CD14-positive monocyte (primary cell): ENCODE measurements around the genes RAP1B, SLC35E3 and THAP2.

- CAGE, long polyA plus RNA, result no peak
Observed at GRCh38 chr12:68610308-68611077, at the start of gene RAP1B. TSS of gene RAP1B (plus strand) at chr12:68610899.

DNA sequence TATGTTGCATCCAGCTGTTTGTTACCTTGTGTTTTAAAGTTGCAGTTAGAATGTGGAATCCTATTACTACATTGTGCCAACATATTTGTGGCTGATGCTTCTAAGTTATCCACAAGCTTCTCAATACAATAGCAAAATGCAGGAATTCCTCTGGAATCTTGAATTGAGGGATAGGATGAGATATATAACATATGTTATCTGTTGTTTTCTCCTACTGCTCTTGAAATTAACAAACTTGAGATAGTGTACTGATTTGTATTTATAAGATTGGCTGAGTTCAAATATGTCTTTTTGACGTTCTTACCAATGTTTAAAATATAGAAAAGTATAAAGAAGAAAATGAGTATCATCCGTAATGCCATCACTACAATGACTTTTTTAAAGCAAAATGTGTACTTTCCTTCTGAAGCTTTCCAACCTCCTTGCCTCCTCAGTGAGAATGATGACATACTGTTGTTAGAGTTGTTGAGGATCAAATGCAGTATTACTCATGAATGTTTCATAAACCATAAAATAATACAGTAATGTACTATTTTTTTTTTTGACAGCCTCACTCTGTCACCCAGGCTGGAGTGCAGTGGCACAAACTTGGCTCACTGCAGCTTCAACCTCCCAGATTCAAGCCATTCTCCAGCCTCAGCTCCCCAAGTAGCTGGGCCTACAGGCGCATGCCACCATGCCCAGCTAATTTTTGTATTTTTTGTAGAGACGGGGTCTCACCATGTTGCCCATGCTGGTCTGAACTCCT is 6.7 kb downstream of the RAP1B start:
- CAGE, long polyA plus RNA, result no peak

DNA sequence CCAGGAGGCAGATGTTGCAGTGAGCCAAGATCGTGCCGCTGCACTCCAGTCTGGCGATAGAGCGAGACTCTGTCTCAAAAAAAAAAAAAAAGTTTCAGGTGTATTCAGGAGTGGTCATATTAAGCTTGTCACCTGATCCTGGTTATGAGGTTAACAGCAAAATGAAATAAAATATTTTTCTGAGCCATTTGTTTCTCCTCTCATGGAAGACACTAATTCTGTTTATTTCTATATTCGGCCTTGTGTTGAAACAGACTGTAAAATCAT is 15.1 kb downstream of the RAP1B start:
- CAGE, long polyA plus RNA, result no peak

- CAGE, long polyA plus RNA, result no peak
Observed at GRCh38 chr12:68626352-68627391, 16.0 kb downstream of the RAP1B start.

DNA sequence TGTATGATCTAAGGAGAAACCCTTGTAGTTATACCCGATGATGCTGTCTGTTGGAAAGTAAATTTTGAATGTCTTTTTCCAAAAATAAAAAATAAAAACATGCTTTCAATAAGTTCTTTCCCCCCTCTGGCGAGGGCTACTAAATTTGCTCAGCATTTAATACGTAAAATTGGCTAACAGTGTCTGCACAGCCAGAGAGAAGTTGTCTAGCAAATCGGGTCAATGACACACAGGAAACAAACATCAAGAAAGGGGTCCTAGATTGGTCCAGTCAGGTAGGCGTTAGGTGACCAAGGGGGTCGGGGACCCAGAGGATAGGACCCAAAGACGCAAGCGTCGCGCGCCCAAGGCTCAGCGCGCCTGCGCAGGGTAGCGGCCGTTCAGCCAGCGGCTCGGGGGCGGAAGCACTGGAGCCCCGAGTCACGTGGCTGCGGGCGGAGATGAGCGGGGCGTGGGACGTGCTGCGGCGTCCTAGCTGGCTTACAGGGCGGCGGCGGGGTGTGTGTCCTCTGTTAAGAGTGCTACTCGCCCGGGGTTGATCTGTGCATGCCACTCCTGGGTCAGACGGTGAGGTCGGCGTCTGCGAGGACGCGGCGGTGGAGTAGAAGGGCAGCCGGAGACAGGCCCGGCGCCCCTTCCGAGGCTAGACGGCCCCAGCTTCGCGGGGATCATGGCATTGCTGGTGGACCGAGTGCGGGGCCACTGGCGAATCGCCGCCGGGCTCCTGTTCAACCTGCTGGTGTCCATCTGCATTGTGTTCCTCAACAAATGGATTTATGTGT is at the start of gene SLC35E3:
TSS of gene SLC35E3 (plus strand) at position 469 of the 782 bp plus-strand sequence.
- CAGE, long polyA plus RNA, result no peak

DNA sequence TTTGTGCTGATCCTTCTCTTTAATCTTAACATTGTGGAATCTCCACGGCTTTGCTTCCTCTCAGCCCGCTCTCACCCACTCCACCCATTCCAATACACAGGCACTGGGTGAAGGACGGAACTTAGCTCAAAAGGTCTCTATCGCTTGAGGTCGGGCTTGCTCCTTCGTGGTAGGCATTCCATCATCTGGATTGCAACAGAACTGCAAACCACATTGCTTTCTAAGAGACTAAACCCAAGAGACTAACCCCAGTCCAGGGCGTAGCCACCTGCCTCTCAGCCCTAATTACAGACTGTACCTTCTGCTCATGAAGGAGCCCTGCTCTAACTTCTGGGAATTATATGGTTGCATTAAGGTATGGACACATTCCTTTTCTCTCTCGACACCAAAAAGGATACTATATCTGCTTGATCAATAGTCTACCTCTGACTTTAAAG is 23.9 kb upstream of the MDM2 start:
- CAGE, long polyA plus RNA, result no peak

DNA sequence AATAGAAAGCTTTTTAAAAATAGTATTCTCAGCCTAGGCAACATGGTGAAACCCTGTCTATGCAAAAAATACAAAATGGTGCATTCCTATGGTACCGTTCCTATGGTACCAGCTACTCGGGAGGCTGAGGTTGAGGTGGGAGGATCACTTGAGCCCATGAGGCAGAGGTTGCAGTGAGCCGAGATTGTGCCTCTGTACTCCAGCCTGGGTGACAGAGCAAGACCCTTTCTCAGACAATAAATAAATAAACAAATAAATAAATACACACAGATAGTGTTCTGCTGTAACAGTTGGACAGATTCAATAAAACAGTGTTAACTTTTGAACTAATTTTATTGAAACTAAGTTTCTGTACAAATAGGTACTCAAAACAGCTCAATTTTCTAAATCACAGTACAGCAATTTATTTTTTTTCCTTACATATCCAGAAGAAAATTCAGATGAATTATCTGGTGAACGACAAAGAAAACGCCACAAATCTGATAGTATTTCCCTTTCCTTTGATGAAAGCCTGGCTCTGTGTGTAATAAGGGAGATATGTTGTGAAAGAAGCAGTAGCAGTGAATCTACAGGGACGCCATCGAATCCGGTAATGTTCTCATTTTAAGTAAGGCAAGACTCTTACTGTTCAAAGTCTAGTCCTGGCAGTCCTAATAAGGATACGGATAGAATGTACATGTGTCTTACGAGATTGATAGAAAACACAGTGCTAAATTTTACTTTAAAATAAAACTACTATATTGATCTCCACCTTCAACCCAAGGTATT is 20.6 kb downstream of the MDM2 start:
- CAGE, long polyA plus RNA, result no peak

- CAGE, long polyA plus RNA, result no peak
Observed at GRCh38 chr12:68932502-68932685, 577 bp downstream of the CPM start.

DNA sequence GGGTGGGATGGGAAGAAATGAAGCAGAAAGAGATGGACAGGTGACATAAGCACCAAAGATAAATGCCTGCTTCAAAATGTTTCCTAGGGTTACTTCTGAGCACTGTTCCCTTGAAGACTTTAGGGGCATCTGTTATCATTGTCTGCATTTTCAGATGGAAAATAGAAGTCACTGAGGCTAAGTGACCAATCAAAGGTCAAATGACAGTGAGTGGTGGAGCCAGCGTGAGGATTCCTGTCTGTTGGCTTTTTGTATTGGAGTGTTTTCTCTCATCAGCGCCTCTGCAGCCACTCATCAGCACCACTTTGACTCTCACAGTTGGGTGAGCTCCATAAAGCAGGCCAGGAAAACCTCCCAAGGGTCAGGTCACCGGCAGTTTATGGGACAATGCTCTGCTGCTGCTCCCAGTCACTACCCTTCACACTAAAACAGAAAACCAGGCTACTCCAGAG is 133.5 kb upstream of the CPM start:
- CAGE, long polyA plus RNA, result no peak

DNA sequence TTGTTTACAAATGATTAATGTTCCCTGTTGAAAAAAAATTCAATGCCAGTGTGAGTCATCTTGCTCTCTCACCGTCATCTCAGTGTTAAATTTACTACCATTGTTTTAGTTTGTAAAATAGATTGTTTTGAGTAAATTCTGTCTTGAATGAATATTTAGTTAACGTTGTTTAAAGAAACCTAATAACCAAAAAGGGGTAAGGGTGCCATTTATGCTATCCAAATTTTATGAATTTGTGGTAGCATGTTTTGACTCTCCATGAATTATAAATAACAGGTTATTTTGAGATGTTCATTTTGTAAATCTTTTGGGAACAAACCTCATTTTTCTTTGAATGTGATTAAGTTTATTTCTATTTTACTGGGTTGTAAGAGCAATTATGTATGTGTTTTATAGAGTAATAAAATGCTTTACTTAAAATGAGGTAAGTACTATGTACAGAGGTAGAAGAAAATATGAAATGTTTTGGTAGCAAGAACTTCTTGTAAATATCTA is 27.1 kb downstream of the CPSF6 start:
- CAGE, long polyA plus RNA, result no peak

DNA sequence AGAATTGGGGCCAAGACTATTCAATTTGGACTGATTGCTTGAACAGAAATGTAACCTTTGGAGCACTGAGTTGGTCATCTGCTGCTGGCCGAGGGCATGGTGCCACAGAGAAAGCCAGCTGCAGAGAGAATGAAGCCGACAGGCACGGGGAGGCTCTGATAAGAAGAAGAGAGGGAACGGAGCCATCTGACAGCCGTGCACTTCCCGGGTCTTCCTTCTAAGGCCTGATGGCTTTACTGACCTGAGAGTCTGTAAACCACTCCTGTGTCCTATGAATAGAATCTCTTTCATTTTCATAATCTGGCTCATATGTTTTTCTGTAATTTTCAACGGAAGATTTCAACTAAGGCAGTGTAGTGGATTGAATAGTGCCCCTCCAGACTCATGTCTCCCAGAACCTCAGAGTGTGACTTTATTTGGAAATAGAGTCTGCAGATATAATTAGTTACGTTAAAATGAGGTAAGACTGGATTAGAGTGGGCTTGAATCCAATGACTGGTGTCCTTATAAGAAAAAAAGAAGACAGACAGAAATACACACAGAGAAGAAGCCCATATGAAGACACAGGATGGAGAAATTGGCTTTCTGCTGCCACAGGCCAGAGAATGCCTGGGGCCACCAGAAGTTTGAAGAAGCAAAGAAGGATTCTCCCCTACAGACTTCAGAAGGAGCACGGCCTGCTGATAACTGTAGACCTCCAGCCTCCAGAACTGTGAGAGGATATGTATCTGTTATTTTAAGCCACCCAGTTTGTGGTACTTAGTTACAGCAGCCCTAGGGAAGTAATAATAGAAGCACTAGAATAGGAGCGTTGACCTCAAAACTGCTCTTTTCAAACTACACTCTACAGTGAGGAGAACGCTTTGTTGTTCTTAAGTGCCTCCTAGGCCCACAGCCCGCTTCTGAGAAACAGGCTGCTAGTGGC is 38.9 kb upstream of the FRS2 start:
- CAGE, long polyA plus RNA, result no peak

GRCh38 chr12:69685747-69686346 is 13.3 kb downstream of the BEST3 start:
- CAGE, long polyA plus RNA, result no peak

- CAGE, long polyA plus RNA, result no peak
Observed at GRCh38 chr12:70258215-70259061, 15.2 kb downstream of the CNOT2 start.

GRCh38 chr12:70467938-70468461 is 101.9 kb downstream of the KCNMB4 start:
- CAGE, long polyA plus RNA, result no peak

DNA sequence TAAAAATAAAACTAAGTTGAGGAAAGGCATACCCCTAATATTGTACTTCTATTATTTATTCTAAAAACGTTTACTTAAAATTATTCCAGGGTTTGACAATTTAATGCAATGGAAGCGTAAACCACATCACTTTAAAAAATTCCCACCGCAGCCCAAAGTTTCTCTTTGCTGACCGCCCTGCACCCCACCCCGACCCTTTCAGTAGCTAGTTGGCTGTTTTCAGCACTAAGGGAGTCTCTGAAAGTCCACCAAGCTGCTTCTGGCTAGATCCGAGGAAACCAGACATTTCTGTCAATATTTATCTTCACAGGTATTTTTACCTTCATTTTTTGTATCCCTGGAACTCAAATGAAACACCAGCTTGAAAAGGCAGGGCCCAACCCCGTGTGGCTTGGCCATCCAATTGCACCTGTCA is 28.6 kb downstream of the PTPRB start:
- CAGE, long polyA plus RNA, result no peak

DNA sequence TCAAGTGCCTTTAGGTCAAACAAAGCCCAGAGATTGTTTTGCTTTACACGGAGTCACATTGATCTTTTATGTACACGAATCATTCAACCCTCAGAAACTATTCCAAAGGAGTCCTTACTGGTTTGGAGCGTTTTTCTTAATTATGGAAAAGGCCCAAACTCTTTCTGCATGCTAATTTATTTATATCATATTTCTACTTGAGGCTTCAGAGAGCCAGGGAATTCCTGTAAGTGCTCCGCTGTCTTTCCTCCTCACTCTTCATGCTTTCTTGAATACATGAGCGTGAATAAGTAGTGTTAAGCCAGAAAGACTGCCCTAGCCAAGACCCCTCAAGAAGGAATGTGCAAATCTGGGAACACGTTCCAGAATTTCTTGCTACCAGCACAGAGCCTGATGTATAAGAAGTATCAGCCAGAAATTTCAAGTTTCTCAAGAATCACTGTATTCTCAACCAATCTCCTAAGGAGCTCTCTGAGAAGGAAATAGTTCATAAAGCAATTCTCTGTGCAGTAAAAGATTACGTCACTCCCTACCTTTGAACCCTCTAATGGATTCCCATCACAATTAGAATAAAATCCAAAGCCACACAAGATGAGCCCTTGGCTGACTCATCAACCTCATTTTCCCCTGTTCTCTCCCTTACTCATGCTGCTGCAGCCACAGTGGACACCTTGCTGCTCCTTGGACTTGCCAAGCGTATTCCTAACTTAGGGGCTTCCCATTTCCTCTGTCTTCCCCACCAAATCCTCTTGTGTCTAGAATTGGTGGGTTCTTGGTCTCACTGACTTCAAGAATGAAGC is 6.8 kb upstream of the TSPAN8 start:
- CAGE, long polyA plus RNA, result no peak

GRCh38 chr12:71663917-71664764 is at the start of gene THAP2:
TSS of gene THAP2 (plus strand) at chr12:71664301.
- CAGE, long polyA plus RNA, result no peak

- CAGE, long polyA plus RNA, result no peak
Observed at GRCh38 chr12:71761215-71761473, 6.5 kb downstream of the RAB21 start.

DNA sequence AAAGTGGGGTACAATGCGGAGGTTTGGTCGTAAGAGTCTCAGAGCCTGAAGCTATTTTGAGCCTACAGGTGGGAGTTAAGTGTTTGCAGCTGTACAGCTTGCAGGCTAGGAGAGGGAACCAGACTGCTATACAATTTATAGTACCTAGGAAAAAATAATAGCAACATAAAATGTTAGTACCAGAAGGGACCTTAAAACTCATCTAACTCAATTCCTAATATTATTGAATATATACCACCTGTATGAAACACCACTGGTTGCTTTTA is 137.6 kb downstream of the TPH2 start:
- CAGE, long polyA plus RNA, result no peak

DNA sequence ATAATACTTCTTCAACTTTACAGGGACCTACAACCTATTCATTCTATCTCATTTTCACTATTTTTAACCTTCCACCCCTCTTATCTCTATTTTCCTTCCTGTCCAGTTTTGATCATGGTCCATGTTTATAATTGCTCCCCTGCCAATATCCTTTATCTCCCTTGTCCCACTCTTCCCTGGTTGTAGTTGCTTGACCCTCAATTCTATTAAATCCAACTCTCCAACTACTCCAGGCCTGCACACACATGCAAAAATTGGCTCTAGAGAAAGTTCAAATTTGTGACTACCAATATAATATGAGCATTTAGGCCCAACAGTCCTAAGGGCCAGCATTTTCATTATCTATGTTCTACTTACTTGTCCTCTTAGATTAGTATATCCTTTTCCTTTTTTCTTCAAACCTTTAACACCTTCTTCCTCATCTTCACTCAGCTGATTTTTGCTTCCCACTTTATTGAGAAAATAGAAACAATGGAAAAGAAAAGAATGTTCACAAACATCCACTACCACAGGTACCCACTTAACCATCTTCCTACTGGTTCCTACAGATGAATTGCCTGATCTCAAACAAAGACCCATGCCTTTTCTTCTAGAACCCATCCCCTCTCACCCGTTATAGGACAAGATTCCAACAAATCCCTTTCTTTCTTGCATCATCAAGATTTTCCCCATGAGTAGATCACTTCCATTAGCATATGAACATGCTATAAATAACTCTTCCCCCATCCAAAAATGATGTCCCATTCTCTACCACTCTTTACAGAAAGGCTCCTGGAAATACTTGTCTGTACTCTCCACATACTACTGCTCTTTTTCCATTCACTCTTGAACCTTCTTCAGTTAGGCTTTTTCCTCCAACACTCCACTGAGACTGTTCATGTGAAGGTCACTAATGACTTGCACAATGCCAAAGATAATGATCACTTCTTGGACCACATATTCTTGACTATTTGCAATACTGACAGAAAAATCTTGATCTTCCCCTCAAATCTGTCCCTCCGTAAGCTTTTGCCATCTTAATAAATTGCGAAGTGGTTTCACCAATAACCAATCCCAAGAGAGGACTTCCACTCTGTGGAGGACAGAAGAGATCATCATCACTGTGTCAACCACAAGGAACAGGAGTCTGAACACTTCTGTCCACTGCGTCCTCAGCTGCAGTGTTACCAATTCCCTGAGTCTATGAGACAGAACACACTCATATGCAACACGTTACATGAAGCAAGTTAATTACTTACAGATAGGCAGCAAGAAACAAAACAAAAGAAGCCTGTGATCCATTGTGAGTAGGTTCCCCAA is 17.6 kb upstream of the TRHDE start:
- CAGE, long polyA plus RNA, result no peak